Colonic mucosa (tissue), 1 donor: ENCODE measurements around the genes ALPG and DGKD.

- PRO-cap: no peak
Observed at GRCh38 chr2:231713268-231713480, 4.8 kb downstream of the PTMA start.

GRCh38 chr2:232315272-232316376, 62.9 kb upstream of the ALPP start:
- PRO-cap: no peak

DNA sequence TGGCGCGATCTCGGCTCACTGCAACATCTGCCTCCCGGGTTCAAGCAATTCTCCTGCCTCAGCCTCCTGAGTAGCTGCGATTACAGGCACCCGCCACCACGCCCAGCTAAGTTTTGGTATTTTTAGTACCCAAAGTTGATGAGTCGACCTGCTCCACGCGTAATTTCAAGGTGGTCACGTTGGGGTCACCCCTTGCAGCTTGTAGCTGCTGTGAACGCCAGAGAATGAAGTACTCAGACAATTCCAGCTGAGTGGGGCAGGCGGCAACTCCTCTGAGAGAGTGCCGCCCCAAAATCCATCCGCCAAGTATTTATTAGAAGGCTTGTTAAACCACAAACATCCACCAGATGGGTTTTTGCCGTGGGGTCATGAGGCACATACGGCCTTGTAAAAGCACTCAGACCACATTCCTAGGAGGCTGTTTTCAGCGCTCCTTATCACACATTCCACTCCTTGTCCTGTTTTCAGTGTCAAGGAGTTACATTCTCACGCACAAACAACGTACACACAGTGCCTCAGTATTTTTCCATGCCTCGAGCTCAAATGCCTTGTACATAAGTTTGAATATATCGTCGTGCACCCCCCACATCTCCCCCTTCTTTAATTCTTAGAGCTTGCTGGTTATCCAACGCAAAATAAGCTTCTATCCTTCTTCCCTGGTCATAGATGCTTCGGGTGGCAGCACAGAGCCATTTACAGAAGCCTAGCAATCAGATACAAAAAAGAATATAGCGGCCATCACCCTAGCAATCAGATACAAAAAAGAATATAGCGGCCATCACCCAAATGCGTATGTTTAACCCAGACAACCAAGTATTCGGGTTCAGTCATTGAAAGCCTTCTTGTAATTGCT, 7.2 kb downstream of the ALPP start:
- PRO-cap: no peak

DNA sequence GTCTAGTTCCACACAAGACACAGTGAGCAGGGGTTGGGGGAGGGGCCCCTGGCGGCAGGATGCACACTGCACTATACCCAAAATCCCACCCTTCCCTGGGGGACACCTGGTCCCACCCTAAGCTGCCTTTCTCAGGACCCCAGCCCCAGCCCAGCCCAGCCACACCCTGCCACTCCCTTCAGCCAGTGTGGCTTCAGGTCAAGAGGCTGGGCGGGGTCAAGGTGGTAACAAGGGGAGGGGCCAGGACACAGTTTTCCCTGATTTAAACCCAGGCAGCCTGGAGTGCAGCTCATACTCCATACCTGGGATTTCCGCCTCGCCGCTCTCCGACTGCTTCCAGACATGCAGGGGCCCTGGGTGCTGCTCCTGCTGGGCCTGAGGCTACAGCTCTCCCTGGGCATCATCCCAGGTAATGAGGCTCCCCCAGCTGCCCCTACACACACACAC, at the start of gene ALPG:
Gene ALPG, plus strand, starts transcription at position 292 of the 447 bp plus-strand sequence.
- PRO-cap: no peak

GRCh38 chr2:232447479-232448349, 8.2 kb upstream of the ALPI start:
- PRO-cap: unidirectional peak, plus-strand start at chr2:232447875

DNA sequence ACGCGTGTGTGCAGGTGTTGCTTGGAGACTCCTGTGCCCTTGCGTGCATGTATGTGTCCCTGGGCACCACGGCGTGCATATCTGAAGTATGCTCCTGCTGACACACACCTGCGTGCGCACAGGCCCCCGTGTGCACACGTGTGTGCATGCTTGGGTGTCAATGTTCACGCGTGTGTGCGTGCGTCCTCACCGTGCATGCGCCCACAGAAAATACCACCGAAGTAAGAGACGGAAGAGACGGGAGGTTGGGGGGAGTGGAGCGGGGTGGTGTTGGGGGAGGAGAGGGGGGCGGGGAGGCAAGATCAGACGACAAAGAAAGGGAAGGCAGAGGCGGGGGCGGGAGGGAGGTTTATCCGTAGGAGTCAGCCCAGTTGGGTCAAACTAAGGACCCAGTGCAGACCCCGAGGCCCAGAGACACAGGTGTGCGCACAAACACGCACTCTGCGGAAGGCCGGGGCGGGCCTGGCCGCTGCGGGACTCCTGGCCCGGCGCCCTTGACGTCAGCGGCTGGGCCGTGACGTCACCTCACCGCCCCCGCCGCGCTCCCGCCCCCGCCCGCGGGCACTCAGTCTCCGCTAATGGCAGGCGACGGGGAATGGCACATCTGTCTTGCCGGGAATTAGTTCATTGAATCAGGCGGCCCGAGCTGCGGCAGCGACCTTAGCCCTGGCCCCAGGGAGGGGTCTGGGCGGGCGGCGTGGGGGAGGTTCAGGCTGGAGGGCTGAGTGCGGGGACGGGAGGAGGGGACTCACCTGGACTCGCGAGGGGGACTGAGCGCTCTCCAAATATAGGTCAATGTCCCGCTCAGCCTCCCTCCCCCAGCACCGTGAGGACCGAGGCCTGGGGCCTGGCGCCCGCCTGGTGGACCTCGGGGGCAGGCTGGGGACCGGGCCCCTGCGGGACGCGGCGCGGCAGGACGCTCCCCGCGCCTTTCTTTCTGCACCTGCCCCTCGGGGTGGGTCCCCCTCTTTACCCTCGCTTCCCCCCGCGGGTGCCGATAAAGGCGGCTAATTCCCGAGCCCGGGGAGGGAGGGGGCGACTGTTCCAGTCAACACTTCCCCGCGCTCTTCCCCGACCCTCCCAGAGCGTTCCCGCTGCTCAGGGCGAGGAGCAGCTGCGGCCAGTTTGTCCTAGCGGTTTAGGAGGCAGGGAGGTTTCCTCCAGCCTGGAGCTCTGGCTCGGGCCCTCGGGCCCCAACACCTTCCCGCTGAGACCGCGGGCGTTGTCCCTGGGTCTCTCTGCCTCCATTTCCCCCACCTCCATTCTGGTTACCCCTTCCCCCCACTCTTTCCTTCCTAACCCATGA, 15.5 kb upstream of the ECEL1 start:
- PRO-cap: unidirectional peak, plus-strand start at position 578 of the sequence; unidirectional peak, plus-strand start at position 627 of the sequence

GRCh38 chr2:232539878-232540110, 302 bp downstream of the CHRNG start:
- PRO-cap: no peak

- PRO-cap: no peak
Observed at GRCh38 chr2:232588609-232589664, 38.4 kb downstream of the EIF4E2 start.

DNA sequence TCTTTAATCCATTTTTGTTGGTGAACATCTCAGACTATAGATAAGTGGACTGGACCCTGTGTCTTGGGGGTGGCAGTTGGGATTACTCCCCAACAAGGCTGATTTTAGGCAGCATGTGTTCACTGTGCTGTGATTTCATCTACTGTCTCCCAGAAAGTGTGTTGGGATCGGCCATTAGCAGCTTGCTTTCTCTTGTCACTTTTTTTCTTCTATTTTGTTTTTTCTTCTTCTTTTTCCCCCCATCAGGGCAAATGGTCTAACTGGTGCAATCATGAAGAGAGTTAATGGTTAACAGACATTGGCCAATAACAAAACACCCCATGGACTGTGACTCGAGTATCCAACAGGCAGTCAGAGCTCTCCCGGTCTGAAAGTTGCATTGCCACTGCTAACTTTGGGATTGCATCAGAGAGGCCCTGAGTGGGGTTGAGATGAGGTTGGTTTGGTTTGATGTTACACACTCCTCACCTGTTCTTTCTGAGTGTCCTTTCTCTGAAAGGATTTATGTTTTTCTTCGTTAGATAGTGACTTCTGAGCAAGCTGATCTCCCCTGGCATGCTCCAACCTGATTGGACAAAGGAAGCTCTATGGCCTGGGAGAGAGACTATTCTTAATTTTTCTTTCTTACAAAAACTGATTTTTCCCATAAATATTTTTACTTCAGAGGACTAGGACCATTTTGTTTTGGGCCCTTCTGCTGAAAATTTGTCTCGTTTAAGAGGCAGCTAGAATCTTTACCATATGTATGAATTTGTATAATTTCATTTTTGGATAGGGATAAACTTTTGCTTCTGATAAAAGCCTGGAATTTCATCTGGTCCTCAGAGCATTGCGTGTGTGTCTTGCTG, 12.8 kb upstream of the SNORC start:
- PRO-cap: no peak

GRCh38 chr2:232890817-232891678, 21.0 kb downstream of the SNORC start:
- PRO-cap: no peak

DNA sequence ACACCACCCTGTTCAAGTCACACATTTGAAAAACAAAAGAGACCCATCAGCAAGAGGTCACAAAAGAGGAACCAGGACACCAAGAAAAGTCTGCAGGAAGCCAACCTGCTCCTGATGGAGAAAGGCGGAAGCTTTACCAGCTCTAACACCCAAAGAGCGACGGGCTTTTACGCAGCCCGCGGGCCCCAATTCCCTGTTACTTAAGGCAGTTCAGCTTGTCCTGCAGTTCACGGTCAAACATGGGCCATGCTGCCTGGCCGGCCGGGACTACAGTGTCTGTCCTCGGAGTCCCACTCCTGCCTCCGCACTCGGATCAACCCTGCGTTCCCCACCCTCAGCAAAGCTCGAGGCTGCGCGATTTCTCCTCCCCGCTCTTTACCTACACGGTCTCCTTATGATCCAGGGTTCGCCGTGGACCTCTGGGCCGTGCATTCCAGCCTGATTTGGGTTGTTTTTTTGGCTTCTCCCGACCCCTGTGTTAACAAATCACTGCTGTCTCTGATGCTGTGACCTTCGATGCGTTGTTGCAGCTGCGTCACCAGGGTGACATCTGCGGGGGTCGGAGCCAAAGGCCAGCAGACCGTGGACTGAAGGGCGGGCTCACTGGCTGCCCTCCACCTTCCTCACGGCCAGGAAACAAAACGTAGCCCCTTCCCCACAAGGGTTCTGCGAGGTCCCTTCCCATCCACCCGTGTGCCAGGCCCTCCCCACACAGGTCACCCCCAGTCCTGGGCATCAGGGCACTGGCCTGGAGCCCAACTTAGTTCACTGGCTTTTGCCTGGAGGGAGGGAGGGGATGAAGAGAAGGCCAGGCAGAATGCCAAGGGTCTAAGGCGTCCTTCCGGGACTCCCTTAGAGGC, 31.1 kb downstream of the SNORC start:
- PRO-cap: no peak

DNA sequence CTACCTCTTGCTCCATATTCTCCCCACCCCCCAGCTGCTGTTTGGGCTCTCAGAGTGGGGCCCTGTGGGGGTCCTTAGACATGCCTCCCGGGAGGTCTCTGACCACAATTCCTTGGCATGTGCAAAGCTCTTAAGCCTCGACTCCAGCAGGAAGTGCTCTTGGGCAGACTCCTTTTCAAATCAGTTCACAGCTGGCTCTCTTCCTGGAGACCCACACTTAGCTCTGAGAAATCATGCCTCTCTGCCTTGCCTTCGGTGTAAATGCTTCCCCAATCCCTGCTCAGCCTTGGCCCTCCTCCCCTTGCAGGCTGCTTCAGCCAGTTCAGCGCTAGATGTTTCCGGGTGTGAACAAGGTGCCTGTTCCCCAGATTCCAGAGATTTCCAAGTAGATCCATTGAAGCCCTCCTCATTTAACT, 46.9 kb downstream of the NGEF start:
- PRO-cap: no peak

DNA sequence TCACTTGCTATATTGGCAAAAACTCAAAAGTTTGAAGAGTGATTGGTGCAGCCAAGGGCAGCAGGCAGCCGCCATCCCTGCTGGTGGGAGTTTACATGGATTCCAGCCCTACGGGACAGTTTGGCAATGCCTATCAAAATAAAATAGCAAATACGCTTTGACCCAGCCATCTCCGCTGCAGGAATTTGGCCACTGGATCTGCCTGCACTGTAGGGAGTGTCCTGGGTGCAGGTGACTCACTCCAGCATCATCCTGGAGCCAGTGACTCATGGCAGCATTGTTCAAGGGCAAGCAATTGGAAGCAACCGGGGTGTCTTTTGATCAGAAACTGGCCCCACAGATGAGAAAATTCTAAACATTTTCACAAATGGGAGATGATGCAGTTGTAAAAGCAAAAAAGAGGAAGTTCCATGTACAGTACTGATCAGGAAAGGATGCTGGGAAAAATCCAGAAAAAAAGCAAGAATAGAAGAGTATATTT, 24.6 kb downstream of the NGEF start:
- PRO-cap: bidirectional peak, plus-strand start at position 294 of the sequence, minus-strand start at position 200 of the sequence

DNA sequence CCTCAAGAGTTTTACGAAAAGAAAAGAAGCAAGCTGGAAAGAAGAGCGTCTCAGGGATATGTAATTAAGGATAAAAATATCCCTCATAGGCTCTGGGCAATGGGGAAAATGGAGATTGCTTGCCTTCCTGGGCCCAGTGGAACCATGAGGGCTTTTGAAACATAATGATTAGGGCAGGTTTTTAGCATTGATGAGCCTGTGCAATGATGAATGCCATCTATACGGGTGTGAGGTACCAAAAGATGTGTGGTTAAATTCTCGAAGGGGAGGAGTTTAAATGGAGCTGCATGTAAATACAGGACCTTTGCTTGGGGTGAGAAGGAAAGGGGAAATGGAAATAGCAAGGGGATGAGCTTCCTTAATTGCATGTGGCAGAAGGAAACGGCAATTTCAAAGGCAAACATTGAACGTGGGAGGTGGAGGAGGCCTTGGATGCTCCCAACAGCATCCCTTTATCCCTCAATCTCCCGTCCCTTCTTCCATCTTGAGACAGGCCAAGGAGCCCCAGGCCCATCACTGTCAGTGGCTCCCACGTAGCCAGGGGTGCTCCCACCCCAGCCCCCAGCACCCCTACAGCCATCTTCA, 32.3 kb downstream of the INPP5D start:
- PRO-cap: no peak

DNA sequence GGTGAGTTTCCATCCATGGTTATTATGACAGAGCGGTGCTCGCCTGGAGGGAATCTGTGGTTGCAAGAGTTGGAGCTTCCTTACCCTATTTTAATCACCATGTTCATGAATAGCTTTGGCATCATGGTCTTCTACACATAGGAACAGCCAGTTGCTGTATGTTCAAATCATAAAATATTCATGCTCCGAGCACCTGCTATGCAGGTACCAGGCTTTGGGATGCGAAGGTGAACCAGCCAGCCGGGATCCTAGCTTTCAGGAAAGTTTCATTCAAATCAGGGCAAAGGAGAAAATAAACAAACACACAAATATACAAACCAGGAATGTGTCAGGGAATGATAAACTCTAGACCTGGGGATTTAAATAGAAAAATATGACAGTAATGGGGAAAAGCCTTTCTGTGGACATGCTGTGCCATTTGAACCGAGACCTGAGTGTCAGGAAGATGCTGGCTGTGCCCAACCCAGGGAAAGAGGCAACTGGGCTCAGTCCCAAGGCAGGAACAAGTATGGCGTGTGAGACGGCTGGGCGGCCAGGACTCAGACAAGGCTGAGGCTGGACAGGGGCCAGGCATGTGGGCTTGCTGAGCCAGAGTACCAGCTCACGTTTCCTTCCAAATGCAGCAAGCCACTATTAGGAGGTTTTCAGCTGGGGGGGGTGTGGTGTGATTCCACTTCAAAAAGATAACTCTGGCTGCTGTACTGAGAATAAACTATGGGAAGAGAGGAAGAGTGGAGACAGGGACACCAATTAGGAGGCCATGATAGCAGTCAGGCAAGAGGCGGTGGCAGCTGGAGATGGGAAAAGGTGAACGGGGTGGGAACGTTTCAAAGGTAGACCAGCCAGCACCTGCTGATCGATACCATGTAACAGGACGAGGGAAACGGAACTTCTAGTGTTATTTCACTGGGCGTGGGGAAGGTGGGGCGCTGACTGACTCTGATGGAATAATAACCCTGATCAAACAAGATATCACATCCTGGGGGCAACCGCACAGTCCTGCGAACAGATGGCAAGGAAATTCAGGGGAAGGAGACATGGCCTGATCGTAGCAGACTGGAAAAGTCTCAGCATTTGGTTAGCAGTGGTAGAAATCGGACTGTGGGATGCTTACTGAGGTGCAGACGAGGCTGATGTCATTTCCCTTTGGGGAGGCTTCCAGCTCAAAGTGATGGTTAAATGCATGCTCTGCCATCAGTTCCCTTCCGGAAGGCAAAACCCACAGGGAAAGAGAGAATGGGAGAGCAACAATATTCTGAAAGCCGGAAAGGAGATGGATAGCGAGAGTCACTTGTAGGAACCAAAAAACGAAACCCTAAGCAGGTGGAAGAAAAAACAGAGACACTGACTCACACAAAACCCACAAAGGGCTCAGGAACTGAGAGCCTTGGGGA, 92.6 kb downstream of the INPP5D start:
- PRO-cap: no peak

DNA sequence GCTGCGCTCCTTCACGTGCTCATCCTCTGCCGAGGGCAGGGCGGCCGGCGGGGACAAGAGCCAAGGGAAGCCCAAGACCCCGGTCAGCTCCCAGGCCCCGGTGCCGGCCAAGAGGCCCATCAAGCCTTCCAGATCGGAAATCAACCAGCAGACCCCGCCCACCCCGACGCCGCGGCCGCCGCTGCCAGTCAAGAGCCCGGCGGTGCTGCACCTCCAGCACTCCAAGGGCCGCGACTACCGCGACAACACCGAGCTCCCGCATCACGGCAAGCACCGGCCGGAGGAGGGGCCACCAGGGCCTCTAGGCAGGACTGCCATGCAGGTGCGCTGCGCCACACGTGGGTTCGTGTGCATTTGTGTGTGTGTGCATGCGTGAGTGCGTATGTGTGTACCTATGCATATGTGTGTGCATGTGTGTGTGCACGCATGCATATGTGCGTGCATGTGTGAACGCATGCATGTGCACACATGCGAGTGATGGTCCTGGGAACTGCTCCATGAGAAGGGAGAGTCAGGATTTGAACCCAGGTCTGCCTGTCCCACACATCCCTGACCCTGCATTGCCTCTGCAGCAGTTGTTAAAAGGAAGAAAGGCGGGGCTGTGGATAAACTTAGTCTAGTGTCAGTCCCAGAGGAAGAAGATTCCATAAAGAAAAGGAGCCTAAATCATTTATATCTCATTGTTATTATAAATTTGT, 46.9 kb upstream of the ATG16L1 start:
- PRO-cap: no peak

DNA sequence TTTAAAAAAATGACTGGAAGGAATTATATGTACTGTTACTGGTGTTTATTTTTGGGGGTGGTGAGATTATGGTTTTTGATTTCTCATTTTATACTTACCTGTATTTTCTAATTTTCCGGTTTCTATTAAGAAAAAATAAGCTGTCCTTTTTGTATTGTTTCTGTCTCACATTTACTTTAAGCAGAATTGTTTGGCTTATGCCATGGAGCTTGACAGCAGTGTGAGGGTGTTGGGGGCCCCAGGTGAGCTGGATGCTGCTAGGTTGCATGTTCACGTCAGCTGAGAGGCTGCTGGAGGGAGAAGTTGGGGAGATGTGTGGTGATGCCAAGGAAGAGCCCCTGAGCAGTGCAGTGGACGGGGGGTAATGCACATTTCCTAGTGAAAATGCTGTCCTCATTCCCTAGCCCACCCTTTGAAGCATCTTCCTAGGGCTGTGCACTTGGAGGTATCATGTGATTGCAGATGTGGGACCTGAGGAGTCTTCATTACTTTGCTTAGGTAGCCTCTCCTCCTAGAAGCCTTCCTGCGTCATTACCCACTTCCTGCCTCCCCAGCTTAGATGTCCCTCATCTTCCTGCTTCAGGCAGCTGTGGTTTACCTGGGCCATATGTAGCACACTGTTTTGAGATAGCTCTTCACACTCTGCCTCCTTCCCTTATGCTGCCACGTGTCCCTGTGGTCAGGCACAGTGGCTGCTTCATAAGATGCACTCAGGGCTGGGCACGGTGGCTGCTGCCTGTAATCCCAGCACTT, 16.2 kb downstream of the ATG16L1 start:
- PRO-cap: no peak

- PRO-cap: no peak
Observed at GRCh38 chr2:233280267-233280711, 27.3 kb upstream of the SAG start.

GRCh38 chr2:233288460-233289105, 19.0 kb upstream of the SAG start:
- PRO-cap: no peak

DNA sequence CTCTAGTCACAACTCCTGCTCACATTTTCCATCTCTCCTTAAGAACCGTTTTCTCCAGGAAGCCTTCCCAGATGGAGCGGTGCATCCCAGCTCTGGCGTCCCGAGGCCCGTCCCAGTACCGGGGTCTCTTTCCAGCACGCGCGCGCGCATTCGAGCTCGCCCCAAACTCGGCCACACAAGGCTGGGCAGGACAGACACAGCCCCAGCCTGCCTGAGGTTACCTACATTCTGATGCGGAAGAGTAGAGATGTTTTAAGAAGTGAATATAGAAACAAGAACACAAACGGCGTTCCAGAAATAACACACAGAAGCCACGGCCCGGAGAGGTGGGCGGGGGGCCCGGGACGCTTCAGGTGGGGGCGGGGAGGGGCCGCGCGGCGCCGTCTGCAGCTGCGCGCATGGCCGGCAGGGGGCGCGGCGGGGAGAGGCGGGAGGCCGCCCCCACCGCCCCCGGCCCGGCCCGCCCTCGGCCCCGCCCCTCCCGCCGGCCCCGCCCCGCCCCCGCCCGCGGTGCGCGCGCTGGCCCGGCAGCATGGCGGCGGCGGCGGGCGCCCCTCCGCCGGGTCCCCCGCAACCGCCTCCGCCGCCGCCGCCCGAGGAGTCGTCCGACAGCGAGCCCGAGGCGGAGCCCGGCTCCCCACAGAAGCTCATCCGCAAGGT, at the start of gene DGKD:
Gene DGKD, plus strand, starts transcription at position 508 of the 660 bp plus-strand sequence.
- PRO-cap: bidirectional peak, plus-strand start at position 530 of the sequence, minus-strand start at position 400 of the sequence